ENCODE measurements around a stretch of chr14.

DNA sequence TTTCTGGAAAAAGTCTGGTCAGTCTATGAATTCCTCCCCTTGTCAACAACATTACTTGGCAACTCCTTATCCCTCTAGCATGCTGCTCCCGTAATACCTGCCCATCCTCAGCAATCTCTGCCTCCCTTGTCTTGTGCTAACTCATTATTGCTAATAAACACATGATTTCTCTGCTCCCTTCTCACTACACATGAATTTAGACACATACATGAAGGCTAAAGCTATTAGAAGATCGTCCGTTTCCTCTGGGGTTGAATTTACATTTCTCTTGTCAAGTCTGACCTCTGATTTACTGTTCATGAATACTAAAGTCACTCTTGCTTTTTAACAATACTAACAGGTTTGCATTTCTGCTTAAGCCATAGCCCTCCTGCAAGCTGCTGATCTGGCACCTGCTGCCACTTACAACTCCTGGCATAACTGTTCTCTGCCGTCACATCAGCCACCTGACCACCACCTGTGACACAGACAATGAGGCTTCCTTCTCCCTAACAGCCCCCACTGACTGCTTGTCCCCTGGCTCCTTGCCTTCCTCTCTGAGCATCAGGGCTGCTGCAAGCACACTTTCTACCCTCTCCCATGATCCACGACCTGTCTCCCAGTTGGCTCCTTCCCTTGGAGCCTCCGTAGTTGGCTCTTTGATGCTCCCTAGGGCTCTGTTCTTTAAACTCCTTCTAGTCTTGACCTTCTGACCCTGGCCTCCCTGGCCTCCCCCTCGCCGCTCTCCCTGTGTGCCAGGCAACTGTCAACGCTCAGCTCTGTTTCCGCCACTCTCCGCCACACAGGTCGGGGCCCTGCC is 177.7 kb downstream of the CALM1 start:
- PRO-cap = no peak
- RRBS = no CpG with 5 or more reads among the region's 12 CpGs

- PRO-cap = no peak
- RRBS = 40% methylated on average over 1 of the region's 20 CpGs
These were observed 155.2 kb downstream of the TTC7B start for GRCh38 chr14:90660753-90661698.

DNA sequence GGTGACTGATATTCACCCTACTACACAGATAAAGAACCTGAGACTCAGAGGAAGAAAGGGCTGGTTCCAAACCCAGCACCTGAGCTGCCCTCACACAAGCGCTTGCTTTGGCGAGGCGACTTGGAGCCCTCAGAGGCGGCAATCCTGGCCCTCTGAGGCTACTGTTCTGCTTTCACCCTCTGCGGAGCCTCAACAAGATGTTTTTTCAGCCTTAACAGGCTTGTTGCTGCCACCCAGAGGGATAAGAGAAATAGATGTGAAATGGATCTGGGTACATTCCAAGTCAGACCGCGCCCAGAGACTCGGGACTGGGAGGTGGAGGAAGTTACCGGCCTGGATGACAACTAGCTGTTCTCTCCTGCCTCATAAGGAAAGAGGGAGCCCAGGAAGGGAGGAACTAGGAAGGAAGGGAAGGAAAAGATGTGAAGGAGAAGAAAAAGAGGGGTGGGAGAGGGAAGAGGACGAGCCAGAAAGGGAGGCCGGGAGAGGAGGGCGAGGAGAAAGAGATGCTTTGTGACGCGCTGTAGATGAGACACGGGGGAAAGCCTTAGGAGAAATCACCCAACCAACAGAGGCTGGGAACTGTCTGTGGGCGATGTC is 89.5 kb downstream of the TTC7B start:
- PRO-cap = no peak
- RRBS = no CpG with 5 or more reads among the region's 16 CpGs

DNA sequence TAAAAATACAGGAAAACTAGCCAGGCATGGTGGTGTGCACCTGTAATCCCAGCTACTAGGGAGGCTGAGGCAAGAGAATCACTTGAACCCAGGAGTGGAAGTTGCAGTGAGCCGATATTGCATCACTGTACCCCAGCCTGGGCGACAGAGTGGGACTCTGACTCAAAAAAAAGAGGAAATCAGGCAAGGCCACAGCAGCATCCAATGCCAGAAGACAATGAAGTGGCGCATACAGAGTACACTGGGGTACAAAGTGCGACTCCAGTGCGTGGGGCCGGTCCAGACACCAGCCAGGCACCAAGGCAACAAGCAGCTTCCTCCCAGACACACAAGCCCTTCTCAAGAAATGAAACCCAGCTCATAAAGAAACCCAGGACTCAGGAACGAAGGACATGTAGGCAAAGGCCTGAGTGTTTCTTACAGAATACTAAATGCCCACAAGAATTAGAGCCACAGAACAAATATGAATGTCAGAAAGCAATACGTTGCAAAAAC is 28.2 kb downstream of the TTC7B start:
- PRO-cap = no peak
- RRBS = no CpG with 5 or more reads among the region's 8 CpGs

DNA sequence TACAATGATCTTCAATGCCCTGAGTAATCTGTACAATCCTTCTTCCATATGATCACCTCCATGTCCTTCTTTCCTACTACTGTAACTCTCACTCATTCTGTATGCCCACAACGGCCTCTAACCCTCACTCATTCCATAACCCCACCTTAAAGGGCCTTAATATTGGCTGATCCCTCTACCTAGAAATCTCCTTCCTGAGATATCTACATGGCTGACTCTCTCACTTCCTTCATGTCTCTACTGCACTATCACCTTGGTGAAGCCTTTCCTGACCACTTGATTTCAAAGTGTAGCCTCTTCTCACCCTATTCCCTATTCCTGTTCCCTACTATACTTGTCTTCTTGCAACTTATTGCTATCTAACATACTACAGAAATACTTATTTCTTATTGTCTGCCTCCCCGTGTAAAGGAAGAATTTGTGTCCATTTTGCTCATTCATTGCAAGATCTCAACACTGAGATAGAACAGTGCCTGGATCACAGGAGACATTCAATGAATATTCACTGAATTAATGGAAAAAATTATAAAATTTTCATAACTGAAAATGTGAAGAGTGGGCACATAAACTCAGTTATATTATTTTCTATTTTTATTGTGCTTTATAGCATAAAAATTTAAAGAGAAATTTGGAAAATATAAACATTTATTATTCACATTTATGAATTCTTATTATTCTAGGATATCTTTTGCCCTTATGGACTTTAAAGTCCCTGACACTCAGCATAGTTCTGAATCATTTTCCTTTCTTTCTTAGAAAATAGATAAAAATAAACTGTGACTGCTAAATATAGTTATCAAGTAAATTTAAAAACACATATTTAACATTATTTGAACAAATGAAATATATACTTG is 117.7 kb upstream of the TTC7B start:
- PRO-cap = no peak
- RRBS = no CpG with 5 or more reads among the region's 2 CpGs

GRCh38 chr14:91009094-91009489 is 51.3 kb downstream of the RPS6KA5 start:
- PRO-cap = no peak
- RRBS = no CpG with 5 or more reads among the region's 2 CpGs

DNA sequence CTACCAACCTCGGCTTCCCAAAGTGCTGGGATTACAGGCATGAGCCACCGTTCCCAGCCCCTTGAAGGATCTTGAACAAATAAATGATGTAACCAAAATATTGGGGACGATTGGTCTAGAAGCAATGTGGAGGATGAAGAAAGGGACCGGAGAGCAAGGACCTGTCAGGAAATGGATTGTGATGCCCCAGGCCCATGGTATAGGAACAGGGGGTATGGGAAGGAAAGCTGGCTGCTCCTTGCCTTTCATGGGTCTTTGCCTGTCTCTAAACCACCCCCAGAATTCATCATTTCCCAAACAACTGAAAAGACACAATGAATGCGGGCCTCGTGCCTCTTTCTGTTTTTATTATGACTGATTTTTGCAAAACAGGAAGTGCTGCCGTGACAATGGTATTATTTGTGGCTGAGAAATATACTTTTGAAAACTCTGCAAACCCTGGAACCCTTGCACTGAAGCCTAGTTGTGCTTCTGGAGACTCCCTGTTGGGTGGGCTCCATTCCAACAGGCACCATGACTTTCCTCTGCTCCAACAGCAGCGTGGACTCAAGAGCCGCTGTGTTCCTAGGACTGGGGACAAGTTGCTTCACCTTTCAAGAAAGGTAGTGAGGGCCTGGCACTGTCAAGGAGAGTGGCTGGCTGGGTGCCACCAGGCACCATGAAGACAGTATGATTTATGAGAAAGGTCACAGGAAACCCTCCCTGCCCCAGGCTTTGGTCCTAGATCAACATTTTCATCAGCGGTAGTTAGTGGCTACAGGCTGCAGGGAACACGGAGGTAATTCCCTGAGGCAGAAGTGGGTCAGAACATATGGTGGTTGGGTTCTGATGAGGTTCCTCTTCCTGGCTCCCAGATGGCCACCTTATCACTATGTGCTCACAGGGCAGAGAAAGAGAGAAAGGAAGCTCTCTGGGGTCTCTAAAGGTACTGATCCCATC is 4.8 kb upstream of the DGLUCY start:
- PRO-cap = no peak
- RRBS = no CpG with 5 or more reads among the region's 11 CpGs

- PRO-cap = no peak
- RRBS = no CpG with 5 or more reads among the region's 9 CpGs
These were observed 29.9 kb downstream of the DGLUCY start for GRCh38 chr14:91143611-91144399.

DNA sequence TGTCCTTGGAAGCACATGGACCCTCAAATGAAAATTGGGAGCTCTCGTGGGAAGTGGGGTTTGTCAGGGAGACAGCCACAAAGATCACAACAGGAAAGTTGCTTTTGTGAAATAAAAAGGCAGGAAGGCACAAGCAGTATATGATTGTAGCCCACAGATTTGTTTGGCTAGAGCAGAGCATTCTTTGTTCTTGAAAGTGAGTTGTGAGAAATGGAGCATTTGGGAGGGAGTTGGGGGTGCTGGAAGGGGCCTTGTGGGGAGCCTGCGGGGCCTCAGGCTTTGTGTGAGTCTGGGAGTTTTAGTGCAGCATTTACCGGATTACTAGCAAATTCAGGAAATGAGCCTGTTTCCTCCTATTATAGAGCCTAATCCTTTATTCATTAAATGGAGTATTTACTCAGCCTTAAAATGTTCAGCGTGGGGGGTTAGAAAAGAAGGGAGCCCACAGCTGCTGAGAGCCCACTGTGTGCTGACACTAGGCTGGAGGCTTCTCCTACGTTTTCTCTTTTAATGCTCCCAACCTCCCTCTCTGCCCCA is 30.9 kb downstream of the DGLUCY start:
- PRO-cap = no peak
- RRBS = no CpG with 5 or more reads among the region's 5 CpGs

DNA sequence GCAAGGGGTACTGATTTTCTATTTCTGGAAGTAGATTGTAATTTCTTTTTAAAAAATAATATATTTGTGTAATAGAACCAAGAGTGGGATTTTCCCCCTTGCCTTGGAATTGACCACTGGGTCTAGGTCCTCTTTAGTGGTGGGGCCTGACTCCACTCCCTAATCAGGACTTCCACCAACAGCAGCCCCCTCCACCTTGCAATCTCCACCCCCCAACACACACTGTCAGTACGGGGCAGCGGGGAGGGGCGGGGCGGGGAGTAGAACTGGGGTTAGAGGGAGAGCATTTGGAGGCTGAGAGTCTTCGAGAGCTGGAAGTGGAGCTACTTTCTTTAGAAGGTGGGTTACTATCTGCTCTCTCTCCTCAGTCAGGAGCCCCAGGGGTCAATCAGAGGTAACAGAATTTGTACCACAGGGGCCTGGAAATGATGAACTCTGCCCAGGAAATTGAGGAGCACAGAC is 18.3 kb upstream of the GPR68 start:
- PRO-cap = no peak
- RRBS = no CpG with 5 or more reads among the region's 5 CpGs

- PRO-cap = no peak
- RRBS = no CpG with 5 or more reads among the region's 8 CpGs
These were observed 63.8 kb upstream of the GPR68 start for GRCh38 chr14:91308273-91308766.

DNA sequence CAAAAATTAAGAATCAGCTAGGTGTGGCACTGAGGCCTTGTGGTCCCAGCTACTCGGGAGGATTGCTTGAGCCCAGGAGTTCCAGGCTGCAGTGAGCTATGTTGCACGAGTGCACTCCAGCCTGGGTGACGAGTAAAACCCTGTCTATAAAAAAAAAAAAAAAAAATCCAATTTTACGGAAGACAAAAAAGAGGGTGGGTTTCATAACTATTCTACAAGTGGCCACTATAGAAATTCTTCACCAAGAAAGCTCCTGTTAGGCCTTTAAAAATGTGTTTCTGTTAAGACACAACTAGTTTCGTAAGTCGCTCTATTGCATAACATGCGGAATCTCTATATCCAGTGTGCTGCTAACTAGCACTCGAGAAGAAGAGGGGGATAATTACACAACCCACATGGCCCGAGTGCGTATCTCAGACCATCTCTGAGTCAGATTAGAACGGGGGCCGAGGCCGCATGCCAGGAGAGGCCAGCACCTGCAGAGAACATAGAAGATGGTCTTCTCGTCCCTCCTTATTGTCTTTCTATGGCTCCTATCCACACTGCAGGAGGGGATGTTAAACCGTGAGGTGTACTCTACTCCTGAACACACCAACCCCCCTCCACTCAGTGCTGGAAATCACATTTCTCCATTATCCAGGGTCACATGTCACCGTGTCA is 56.5 kb downstream of the CCDC88C start:
- PRO-cap = no peak
- RRBS = no CpG with 5 or more reads among the region's 16 CpGs

- PRO-cap = no peak
- RRBS = no CpG with 5 or more reads among the region's 27 CpGs
These were observed 24.8 kb downstream of the CCDC88C start for GRCh38 chr14:91392493-91393537.

GRCh38 chr14:91397522-91397835 is 20.1 kb downstream of the CCDC88C start:
- PRO-cap = no peak
- RRBS = no CpG with 5 or more reads among the region's 9 CpGs

GRCh38 chr14:91411279-91411566 is 6.4 kb downstream of the CCDC88C start:
- PRO-cap = no peak
- RRBS = no CpG with 5 or more reads among the region's 3 CpGs

DNA sequence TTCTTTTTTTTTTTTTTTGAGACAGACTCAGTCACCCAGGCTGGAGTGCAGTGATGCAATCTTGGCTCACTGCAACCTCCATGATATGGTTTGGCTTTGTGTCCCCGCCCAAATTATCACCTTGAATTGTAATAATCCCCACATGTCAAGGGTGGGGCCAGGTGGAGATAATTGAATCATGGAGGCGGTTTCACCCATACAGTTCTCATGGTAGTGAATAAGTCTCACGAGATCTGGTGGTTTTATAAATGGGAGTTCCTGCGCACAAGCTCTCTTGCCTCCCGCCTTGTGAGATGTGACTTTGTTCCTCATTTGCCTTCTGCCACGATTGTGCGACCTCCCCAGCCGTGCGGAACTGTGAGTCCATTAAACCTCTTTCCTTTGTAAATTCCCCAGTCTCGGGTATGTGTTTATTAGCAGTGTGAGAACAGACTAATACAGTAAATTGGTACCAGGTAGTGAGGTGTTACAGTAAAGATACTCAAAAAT is 8.0 kb upstream of the CCDC88C start:
- PRO-cap = no peak
- RRBS = no CpG with 5 or more reads among the region's 10 CpGs

DNA sequence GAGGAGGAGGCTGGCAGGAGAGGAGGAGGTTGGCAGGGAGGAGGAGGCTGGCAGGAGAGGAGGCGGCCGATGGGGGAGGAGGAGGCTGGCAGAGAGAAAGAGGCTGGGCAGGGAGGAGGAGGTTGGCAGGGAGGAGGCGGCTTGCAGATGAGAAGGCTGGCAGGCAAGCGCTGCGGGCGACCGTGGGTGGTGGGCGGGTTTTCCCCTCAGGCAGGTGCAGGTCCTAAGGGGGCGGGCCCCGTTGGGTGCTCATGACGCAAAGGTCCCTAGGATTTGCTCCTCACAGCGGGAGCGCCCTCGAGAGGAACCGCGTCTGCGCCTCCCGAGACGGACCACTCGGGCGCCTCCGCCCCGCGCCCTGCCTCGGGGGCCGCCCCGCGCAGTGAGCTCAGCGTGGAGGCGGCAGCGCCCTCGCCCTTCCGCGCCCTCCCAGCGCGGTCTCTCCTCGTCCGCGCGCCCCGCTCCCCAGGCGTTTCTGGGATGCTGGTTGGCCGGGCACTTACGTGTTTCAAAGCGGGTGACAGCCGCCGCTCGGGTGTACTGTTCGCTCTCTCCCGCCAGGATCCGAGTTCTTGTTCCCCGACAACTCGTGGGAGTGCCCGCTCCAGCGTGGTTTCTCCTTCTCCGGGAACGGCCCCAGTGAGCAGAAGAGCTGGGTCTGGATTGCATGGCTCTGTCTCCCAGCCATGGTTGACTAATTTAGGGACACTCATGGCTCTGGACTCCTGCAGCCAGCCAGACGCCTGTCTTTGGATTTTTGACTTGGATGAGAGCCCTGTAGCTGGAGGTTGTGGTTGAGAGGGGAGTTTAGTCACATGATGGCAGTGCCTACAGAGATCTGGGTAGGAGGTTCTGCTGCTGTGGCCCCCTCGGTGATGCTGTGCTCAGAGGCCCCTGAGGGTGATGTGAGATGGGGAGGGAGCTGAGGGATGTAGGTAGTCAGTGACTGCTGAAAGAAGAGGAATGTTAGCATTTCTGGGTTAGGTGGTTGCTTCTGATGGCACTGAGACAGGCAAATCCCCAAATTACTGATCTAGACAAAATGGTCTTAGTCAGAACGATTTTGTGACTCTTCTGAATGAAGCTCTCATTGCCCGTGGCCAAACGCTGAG is 64.1 kb upstream of the PPP4R3A start:
- PRO-cap = no peak
- RRBS = 2% methylated on average over 3 of the region's 62 CpGs

DNA sequence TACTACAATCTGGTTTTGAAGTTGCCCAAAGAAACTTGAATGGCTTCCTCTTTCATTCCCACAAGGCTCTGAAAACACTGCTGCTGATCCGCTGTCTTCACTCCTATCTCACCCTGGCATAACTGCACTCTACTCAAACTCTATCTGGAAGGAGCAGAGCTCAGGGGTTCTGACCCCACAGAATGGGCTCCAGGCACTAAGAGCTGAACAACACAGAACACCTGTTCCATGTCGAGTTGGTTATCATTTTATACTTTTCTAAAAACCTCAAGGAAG is 70.2 kb upstream of the PPP4R3A start:
- PRO-cap = no peak
- RRBS = no CpG with 5 or more reads among the region's 2 CpGs

DNA sequence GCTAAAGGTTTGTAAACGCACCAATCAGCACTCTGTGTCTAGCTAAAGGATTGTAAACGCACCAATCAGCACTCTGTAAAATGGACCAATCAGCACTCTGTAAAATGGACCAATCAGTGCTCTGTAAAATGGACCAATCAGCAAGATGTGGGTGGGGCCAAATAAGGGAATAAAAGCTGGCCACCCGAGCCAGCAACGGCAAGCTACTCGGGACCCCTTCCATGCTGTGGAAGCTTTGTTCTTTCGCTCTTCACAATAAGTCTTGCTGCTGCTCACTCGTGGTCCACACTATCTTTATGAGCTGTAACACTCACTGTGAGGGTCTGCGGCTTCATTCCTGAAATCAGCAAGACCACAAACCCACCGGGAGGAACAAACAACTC is 63.5 kb downstream of the CATSPERB start:
- PRO-cap = no peak
- RRBS = no CpG with 5 or more reads among the region's 9 CpGs

DNA sequence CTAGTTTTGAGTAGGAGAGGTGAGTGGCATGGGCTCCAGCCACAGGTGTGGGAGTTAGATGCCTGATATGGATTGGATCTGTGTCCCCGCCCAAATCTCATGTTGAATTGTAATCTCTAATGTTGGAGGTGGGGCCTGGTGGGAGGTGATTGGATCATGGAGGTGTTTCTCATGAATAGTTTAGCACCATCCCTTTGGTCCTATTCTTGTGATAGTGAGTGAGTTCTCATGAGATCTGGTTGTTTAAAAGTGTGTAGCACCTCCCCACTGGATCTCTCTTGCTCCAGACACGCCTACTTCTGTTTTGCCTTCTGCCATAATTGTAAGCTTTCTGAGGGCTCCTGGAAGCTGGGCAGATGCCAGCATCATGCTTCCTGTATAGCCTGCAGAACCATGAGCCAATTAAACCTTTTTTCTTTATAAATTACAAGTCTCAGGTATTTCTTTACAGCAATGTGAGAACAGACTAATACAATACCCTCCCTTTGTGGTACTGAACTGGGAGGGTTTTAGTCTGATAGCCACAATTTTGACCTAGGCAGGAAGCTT is 27.8 kb upstream of the CATSPERB start:
- PRO-cap = no peak
- RRBS = no CpG with 5 or more reads among the region's 2 CpGs